Jurkat, Clone E6-1 (cell line): ENCODE measurements around a stretch of chr16.

DNA sequence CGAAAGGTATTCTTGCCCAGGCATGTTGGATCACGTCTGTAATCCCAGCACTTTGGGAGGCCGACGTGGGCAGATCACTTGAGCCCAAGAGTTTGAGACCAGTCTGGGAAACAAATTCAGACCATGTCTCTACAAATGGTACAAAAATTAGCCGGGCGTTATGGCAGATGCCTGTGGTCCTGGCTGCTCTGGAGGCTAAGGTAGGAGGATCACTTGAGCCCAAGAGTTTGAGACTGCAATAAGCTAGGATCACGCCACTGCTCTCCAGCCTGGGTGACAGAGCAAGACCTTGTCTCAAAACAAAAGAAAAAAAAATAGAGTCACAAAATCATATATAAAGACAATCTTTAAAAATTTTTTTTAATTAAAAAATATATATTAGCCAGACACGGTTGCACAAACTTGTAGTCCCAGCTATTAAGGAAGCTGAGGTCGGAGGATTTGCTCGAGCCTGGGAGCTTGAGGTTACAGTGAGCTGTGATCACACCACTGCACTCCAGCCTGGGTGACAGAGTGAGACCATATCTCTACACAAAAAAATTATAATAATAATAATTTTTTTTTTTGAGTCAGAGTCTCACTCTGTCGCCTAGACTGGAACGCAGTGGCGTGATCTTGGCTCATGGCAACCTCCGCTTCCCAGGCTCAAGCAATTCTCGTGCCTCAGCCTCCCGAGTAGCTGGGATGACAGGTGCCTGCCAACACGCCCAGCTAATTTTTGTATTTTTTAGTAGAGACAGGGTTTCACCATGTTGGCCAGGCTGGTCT lies 23.9 kb downstream of the LITAF start:
- RRBS: no CpG with 5 or more reads among the region's 17 CpGs

DNA sequence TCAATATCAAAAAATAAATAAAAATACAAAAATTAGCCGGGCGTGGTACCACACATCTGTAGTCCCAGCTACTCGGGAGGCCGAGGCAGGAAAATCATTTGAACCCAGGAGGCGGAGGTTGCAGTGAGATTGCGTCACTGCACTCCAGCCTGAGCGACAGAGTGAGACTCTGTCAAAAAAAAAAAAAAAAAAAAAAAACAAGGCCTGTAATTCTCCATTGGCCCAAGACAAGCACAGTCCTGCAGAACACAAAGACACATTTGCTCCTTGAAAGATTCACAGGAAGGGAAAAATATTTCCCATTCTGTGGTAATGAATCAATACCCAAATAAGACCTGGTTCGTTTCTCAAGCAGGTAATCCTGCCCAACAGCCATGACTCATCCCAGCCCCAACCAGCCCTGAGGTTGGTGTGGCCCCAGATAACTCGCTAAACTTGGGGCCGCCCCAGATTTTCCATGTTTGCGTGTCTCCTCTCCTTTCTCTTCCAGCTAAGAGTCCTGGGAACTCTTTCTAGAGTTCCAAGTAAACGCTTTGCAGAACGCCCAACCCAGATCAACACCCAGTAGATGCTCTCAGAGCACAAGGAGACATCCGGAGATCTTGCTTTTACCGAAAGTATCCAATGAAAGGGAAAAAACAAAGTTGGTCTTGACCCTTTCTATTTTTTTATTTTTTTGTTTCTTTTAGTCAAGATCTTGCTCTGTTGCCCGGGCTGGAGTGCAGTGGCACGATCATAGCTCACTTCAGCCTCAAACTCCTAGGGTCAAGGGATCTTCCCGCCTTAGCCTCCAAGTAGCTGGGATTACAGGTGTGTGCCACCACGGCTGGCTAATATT lies 40.2 kb upstream of the SNN start:
- RRBS: 93% methylated on average over 1 of the region's 19 CpGs

DNA sequence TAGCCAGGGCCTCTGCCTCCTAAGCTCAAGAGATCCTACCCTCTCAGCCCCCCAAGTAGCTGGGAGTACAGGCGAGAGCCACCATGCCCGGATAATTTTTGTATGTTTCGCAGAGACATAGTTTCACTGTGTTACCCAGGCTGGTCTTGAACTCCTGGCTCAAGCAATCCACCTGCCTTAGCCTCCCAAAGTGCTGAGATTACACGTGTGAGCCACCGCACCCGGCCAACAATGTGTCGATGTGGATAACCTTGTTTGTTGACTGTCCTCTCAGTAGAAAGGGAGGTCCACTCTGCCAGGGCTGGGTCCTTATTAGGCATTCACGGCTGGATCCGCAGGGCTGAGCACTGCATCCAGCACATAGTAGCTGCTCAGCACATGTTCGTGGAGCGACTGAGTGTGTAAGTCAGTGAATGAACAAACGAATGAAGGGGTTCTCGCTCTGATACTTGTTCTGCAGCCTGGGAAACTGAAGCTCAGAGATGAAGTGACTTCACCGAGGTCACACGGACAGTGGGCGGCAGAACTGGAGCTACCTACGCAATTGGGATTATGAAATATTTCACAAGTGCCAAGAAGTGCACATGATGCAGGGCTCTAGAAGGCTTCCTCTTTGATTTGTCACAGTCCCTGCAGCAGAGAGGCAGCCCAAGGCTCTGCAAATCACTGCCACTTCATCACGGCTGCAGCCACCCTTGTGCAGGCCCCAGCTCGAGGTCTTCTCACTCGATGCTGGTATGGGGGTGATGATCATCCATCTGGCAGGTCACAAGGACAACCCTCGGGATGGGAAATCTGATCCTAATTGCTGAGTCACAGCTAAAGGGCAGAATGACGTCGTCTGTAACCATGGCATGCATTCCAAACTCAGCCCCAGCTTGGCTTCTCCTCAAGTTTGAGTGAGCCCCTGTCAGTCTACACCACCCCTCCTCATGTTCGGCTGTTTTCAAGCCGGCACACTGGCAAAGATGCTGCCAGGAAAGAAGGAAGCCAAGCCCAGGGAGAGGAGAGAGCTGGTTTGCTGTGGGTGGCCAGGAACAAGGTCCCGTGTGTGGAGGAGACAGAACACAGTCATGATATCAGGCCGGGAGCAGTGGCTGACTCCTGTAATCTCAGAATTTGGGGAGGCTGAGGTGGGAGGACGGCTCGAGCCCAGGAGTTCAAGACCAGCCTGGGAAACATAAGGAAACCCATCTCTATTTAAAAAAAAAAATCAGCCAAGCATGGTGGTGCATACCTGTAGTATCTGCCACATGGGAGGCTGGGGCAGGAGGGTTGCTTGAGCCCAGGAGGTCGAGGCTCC lies 28.0 kb upstream of the SNN start:
- RRBS: no CpG with 5 or more reads among the region's 30 CpGs

- RRBS: no CpG with 5 or more reads among the region's 2 CpGs
These were observed 13.3 kb downstream of the SNN start for GRCh38 chr16:11681560-11681968.

DNA sequence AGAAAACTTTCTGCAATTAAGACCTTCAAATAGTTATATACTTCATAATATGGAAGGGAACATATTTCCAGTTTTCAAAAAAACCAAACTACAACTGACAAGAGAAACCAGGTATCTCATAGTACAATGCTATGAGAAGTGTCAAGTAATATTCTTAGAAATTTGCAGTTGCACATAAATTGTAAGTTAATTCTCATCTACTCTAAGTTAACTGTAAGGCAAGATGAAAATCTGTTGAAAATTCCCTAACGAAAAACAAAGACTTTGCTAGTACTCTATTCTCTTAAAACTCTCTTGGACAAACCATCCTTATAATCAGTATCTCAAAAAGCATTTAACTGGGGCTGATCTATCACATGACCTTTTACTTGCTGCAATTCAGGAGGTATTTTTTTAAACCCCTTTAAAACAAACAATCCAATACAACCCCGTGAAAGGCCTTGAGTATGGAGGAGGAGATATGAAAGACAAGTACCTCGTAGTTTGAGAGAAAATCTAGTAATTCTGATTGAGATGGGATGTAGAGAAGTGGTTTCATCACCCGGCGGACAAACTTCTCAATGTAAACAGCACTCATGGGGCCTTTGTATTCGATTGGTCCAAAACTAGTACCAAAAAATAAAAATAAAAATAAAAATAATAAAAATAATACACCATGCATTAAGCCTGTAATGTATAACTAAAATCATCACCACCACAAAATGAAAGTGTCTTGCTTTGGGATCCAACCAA lies 12.3 kb downstream of the TXNDC11 start:
- RRBS: no CpG with 5 or more reads among the region's 6 CpGs

DNA sequence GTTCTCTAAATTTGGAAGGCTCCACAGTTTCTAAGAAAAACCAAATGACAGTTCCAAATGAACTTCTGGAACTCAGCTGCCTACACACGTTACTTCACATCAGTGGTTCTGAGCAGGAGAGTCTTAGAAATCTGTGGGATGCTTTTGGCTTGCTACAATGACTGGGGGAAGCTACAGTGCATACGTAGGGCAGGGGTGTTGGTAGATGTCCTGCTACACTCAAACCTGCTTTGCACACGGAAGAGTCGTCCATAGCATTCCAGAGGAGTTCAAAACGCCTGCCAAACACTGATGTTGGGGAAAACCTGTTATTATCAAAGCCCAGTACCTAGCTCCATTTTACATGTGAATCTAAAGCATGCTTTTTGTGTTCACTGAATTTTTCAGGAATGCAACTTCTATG lies 7.9 kb downstream of the TXNDC11 start:
- RRBS: no CpG with 5 or more reads among the region's 5 CpGs

- RRBS: no CpG with 5 or more reads among the region's 10 CpGs
These were observed 6.7 kb downstream of the TXNDC11 start for GRCh38 chr16:11735756-11736510.

DNA sequence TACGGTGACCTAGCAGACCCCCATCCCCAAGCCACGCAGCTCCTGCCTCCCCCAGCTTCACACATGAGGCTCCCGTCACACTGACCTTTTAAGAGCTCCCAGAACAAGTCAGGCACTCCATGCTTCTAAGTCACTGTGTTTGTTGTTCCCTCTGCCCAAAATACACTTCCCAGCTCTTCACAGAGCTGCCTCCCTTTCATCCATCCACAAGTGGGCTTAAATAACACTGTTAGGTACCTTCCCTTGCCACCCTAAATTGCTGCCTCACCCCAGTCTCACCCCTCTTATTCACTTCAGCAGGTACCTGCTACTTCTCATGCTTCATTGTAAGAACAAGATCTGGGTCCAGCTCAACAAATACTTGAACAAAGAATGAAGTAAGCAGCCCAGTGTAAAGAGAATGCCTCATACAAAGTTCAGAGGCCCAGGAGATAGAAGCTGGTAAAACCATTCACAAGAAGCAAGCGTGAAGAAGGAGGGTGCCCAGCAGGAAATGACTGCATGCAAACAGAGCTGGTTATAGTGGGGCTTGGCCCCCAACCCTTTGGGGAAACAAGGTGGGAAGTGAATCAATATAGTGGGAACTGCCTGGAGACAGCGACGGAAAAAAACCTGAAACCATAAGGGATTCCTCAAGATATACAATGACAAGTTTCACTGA lies 5.7 kb downstream of the ZC3H7A start:
- RRBS: no CpG with 5 or more reads among the region's 6 CpGs

- RRBS: no CpG with 5 or more reads among the region's 4 CpGs
These were observed 34.1 kb downstream of the SNX29 start for GRCh38 chr16:12010645-12011077.

GRCh38 chr16:12088083-12088623 lies 111.6 kb downstream of the SNX29 start:
- RRBS: no CpG with 5 or more reads among the region's 9 CpGs

- RRBS: no CpG with 5 or more reads among the region's 15 CpGs
These were observed 193.8 kb downstream of the SNX29 start for GRCh38 chr16:12170255-12170852.

DNA sequence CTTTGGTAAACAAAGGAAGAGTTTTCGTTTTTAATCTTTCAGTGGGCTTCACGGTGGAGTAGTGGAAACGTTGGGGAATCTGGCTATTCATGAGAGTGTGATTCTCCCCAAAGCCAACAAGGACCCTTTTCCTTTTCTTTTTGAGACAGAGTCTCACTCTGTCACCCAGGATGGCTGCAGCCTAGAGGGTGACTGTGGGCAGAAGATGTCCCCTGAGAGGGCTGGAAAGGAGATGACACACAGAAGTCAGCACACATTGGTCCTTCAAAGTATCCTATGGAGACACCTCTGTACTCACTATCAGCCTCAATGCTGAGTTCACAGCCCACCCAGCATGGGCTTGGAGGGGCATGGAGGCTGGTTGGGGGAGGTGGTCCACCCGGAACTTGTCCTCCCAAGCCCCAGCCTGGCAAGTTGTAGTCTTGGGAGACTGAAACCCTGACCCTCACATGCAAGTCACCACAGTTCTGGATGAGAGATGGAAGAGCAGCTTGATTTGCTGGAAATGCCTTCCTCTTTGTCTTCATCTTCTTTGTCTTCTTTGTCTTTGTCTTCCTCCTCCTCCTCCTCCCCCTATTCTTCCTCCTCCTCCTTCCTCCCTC lies 256.1 kb downstream of the SNX29 start:
- RRBS: no CpG with 5 or more reads among the region's 4 CpGs

- RRBS: 96% methylated on average over 3 of the region's 24 CpGs
These were observed 284.1 kb downstream of the SNX29 start for GRCh38 chr16:12260596-12261115.

DNA sequence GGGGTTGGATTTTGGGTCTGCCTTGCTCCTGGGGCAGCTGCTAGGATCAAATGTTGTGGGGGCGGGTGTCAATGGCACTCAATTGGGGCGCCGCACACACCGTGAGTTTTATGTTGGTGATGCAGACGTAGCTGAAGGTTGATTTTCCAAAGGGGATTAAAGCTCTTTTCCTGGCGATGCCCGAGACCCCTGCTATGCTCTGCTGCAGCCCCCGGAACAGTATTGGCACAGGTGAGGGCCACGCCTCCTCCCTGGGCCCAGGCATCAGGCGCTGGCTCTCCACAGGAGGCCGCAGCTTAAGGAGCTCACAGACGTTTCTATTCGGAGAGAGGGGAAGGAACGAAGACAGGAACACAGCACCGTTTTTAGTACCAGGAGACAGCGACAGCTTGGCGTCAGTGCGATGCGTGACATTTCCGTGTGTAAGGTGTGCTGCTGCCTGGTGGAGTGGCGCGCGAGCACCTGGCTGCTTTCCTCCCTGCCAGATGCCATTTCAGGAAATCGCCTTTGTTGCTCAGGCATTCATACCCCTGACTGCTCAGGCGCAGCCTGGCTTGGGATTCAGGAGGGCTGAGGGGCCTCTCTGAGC lies 367.6 kb downstream of the CPPED1 start:
- RRBS: no CpG with 5 or more reads among the region's 25 CpGs

- RRBS: 80% methylated on average over 12 of the region's 35 CpGs
These were observed 924 bp upstream of the SHISA9 start for GRCh38 chr16:12900339-12901008.

DNA sequence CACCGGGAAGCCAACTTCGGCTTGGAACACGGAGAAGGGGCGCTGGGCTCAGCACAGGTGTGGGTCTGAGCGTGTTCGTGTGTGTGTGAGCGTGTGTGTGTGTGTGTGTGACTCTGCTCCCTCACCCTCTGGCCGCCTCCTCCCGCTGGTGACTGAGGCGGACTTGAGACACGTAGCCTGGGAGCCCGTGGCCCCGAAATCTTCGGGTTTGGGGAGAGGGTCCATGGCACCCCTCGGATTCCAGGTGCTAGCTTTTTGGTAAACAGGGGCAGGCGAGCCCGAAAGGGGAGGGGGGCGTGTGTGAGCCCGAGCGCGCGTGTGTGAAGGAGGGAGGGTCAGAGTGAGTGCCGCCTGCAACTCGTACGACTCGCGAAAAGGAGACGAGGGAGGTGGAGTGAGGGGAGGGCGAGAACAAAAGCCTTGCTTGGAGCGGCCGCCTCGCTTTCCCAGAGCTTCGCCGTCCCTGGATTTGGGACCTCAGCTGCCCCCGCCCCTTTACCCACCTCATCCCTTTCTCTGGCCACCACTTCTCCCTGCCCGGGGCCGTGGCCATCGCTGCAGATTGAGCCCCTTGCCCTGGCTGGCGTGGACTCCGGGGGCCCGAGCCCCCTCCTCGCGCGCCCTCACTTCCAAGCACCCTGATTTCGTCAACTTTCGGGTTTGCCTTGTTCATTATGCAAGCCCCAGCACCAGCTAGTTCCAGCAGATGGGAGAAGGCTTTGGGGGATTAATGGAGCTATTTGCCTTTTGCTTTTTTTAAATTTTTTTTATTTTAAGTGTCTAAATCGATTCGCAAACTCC lies 1.6 kb downstream of the SHISA9 start:
- RRBS: 19% methylated on average over 5 of the region's 48 CpGs

GRCh38 chr16:13898023-13898696 lies 21.8 kb upstream of the ERCC4 start:
- RRBS: no CpG with 5 or more reads among the region's 3 CpGs

DNA sequence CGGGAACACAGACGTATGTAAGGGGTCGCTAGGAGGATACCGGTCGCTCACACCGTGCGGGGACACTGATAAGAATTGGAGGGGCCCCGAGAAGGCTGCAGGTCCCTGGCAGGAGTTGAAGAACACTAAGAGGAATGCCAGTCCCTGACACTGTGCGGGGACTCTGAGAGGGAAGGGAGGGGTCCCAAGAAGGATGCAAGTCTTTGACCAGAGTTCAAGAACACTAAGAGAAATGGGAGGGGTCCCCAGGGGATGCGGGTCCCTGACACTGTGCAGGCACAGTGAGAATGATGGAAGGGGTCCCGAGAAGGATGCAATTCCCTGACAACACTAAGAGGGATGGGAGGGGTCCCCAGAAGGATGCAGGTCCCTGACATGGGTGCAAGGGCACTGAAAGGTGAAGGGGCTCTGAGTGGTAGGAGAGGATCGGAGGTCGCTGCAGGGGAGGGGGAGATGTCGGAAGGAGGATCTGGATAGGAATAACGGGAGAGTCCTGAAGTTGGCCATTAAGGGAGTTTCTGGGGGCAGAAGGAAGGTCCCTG lies 669 bp downstream of the ERCC4 start:
- RRBS: no CpG with 5 or more reads among the region's 15 CpGs

GRCh38 chr16:14056932-14057594 lies 14.1 kb upstream of the MRTFB start:
- RRBS: no CpG with 5 or more reads among the region's 5 CpGs

DNA sequence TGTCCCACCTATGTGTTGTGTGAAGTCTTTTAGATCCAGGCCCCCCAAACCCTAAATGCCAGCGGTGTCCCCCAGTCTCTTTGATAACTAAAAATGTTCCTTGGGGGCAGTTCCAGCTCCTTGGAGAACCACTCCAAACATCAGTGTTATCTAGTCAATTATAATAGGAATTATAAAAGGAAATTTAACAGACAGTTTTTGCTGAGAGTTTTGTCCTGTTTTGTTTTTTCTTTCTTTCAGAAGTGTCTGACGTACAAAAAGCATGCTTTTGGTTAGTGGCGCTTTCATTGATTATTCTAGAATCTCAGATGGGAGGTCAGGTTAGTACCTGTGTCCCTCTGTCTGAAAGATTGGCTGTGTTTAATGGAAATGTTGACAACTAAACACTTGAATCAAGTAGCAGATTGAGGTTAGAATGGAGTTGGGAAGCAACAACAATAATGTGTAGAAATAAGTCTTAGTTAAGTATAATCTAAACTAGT lies 2.2 kb downstream of the MRTFB start:
- RRBS: no CpG with 5 or more reads among the region's 3 CpGs